Karpas-422 (cell line): ENCODE measurements around a stretch of chr22.

DNA sequence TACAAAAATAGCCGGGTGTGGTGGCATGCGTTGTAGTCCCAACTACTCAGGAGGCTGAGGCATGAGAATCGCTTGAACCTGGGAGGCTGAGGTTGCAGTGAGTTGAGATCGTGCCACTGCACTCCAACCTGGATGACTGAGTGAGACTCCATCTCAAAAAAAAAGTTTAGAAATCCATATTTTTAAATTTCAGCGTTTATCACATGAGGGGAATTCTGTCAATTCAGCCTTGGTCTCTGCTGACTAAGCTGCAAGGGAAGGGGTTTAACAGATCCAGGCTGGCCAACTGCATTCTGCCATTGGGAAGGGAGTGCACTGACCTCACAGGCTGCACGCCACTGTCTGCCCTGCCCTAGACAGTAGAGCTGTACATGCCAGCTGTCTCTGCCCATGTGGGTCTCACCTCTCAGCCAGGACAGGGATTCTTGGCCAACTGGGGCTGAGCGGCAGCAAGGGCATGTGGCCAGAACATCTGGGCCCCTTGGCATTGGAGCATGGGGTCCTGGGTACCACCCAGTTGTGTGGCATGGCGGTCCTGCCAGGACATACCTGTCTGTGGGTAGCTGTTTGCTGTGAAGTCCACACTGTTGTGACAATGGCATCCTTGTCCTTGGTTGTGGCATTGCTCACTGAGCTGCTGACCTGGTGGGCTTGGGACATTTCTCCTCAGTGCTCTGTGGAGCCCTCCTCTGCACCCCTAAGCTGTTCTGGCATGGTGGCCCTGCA lies 46.5 kb downstream of the MED15 start:
- PRO-cap: no peak
- RAMPAGE, long total RNA: no peak

DNA sequence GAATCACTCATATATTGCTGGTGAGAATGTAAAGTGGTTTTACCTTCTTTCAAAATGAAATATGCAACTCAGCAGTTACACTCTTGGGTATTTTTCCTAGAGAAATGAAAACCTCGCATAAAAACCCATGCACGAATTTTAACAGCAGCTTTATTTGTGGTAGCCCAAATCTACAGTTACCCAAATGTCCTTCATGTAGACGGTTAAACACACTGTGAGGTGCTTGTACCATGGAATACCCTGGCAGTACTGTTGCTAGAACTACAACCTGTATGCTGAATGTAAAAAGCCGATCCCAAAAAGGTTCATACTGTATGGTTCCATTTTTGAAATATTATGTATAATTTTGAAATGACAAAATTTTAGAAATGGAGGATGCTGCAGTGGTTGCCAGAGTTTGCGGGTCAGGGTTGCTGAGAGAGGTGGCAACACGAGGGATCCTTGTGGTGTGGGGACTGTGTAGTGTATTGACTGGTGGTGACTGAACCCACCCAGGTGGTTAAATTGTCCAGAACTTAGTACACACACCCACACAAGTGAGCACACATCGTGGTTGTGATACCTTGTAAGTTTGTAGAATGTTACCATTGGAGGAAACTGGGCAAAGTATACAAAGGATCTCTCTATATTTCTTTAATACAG lies 55.8 kb downstream of the MED15 start:
- PRO-cap: no peak
- RAMPAGE, long total RNA: no peak

GRCh38 chr22:20605978-20606312 lies 98.5 kb downstream of the MED15 start:
- PRO-cap: no peak
- RAMPAGE, long total RNA: no peak

GRCh38 chr22:20776400-20777012 lies 2.6 kb downstream of the SERPIND1 start:
- PRO-cap: no peak
- RAMPAGE, long total RNA: no peak

DNA sequence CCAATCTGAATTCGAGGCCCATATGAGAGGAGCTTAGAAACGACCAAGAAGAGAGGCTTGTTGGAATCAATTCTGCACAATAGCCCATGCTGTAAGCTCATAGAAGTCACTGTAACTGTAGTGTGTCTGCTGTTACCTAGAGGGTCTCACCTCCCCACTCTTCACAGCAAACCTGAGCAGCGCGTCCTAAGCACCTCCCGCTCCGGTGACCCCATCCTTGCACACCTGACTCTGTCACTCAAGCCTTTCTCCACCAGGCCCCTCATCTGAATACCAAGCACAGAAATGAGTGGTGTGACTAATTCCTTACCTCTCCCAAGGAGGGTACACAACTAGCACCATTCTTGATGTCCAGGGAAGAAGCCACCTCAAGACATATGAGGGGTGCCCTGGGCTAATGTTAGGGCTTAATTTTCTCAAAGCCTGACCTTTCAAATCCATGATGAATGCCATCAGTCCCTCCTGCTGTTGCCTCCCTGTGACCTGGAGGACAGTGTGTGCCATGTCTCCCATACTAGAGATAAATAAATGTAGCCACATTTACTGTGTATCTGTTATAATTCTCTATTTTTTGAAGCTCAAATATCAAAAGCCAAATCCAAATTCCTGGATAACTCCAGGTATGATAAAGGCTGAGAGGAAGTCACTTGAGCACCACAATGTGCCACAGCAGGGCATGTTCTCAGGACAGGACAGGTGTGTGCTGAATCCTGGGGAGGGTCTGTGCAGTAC lies 13.4 kb downstream of the SERPIND1 start:
- PRO-cap: no peak
- RAMPAGE, long total RNA: no peak

DNA sequence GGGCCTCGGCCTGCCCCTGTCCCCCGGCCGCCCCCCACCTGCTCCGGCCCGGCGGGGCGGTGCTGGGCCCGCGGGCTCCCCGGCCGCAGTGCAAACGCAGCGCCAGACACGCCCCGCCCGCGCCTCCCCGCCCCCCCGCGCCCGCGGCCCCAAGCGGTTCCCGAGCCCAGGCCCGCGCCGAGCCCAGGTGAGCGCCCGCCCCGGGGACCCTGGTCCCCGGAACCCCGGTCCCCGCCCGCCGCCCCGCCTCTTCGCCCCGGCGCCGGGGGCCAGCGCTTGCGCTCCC lies 2.1 kb upstream of the AIFM3 start:
- PRO-cap: no peak
- RAMPAGE, long total RNA: no peak

DNA sequence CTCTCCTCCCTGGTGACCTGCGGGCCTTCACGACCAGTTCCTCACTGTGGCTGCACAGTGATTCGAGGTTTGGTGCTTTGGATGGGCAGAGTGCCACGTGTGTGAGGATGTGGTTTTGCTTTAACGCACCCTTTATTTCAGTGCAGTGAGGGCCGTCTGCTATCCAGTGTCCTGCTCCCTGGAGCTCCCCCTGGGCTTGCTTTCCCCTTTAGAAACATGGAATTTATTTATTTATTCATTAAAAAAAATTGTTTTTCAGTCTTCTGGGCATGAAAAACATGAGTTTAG lies 7.7 kb downstream of the LZTR1 start:
- PRO-cap: no peak
- RAMPAGE, long total RNA: no peak

DNA sequence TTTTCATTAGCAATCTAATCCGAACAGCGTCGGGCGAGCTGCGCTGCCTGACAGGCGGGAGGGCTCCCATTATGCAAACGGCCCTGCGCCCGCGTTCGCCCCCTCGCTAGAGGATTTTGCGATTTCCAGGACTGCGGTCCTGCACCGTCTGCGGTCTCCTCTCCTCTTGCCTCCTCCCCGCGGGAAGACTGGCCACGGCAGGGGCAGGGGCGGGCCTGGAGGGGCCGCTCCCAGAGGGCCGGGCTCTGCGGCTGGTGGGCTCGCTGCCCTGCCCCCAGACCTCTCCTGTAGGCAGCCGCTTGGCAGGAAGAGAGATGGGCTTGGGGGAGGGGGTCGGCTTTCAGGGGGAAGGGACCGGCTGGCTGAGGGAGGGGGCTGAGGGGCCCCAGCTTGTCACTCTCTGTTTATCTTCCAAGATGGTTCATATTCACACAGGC lies 738 bp downstream of the HIC2 start:
- PRO-cap: no peak
- RAMPAGE, long total RNA: no peak

GRCh38 chr22:21591423-21592192 lies 24.1 kb downstream of the UBE2L3 start:
- PRO-cap: no peak
- RAMPAGE, long total RNA: no peak

DNA sequence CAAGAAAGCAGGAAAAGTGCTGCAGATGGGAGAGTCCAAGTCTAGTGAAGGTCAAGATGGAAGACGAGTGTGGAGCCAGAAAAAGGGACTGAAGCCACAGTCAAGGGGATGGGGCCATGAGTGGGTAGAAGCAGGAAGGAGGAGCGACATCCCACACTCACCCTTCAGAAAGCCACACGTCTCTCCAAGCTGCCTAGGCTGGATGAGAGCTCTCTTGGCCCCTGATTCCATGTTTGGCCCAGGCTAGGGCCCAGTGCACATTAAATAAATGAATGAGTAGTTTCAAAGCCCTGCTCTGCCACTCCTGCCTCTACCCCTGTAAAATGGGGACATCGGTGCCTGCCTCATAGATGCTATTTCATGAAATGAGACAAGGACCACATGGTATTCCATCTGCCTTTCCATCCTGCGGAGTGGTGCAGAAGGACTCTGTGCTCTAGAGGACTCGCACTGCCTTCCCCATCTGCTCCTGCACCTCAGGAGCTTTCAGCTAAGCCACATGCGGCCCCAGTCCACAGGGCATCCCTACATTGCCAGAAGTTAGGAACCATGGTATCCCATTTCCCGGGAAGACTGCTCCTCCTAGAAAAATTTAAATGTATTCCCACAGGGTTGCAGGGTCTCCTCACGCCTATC lies 2.8 kb downstream of the YDJC start:
- PRO-cap: no peak
- RAMPAGE, long total RNA: no peak

GRCh38 chr22:21758739-21759905 lies 23.5 kb upstream of the YPEL1 start:
- PRO-cap: no peak
- RAMPAGE, long total RNA: no peak

DNA sequence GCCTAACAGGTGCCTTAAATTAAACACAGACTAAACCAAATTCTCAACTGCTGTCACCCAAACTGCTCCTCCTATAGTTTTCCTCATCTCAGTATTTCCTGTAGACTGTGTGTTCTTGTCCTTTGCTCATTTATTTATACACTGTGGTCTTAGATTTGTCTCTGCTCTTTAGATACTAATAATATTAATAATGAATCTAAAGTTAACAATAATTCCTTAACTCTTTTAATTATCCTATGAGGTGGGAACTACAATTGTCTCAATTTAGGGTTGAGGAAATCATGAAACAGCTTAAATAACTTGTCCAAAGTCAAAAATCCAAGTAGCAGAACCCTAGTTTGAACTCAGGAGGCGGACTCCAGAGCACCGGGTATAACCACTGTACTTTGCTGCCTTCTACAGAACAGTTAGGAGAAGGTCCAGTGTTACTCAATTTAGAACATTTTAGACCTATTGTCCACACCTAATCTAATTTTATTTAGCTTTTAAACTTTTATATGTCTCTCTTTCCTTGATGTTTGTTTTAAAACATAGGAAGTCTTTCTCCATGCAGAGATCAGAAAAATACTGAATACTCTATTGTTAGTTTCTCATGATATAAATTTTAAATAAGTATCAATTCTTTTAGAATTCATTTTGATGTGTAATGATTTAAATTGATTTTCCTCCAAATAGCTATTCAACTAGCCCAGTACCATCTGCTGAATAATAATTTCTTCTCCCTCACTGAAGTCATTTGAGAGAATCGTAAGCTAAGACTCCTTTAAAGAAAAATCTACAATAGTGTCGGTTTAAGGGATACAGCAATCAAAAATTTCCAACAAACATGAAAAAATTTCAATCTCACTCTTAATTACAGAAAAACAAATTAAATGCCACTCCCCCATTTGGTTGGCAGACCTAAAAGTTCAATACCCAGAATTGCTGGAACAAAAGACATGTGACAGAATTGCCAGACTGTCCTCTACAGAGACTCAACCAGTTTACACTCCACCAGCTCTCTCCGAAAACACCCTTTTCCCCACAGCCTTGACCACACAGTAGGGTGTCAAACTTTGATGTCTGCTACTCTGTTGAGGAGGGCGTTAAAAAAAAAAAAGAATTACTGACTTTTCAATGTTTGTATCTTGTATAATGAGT lies 44.2 kb upstream of the YPEL1 start:
- PRO-cap: no peak
- RAMPAGE, long total RNA: no peak

DNA sequence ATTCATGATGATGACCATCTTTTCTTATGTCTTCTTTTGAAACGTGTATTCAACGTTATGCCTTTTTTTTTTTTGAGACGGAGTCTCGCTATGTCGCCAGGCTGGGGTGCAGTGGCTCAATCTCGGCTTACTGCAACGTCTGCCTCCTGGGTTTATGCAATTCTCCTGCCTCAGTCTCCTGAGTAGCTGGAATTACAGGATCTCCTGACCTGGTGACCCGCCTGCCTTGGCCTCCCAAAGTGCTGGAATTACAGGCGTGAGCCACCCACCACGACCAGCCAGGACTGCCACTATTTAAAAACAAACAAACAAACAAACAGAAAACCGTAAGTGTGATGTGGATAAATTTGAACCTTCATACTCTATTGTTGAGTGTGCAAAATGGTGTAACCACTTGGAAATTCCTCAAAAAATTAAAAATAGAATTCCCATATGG lies 56.7 kb downstream of the MAPK1 start:
- PRO-cap: no peak
- RAMPAGE, long total RNA: no peak

- PRO-cap: no peak
- RAMPAGE, long total RNA: no peak
Observed at GRCh38 chr22:21842951-21843864, 24.2 kb downstream of the MAPK1 start.

DNA sequence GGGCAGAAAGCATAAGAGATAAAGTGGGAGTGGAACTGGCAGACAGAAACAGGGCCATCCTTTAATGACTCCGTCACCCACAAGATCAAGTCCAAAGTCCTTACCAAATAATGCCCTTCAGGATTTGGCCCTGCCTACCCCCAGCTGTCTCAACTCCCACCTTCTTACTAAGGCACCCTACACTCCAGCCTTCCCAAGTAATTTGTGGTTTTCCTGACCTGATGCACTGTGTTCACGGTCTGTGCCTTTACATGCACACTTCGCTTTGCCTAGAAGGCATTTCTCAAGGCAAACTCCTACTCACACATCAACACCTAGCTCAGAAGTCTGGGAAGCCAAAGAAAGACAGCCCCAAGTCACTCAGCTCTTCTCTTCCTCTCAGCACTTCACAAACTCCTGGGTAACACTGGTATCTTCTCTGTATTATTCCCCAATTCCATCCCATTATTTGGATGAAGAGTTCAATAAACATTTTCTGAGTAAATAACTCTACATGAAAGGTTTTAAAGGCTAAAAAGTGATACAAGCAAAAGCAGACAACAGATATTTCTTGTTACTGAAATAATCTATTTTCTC lies 5.9 kb downstream of the MAPK1 start:
- PRO-cap: no peak
- RAMPAGE, long total RNA: no peak

DNA sequence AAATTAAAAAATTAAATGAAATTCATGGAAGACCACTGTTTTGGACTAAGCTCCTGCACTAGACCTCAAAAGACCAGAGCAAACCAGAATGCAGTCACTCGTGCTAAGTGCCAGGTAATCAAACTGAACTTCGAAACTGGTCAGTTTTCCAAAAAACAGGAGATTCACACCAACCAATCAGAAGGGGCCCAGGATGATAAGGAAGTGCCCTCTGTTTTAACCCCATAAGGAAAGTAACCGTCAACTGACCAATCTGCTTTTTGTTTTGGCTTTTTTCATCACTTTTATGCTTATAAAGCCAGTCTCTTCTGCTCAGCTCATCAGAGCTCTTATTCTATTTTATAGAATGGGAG lies 10.0 kb upstream of the TOP3B start:
- PRO-cap: no peak
- RAMPAGE, long total RNA: no peak

- PRO-cap: no peak
- RAMPAGE, long total RNA: no peak
Observed at GRCh38 chr22:22117815-22118535, 126.6 kb upstream of the VPREB1 start.

DNA sequence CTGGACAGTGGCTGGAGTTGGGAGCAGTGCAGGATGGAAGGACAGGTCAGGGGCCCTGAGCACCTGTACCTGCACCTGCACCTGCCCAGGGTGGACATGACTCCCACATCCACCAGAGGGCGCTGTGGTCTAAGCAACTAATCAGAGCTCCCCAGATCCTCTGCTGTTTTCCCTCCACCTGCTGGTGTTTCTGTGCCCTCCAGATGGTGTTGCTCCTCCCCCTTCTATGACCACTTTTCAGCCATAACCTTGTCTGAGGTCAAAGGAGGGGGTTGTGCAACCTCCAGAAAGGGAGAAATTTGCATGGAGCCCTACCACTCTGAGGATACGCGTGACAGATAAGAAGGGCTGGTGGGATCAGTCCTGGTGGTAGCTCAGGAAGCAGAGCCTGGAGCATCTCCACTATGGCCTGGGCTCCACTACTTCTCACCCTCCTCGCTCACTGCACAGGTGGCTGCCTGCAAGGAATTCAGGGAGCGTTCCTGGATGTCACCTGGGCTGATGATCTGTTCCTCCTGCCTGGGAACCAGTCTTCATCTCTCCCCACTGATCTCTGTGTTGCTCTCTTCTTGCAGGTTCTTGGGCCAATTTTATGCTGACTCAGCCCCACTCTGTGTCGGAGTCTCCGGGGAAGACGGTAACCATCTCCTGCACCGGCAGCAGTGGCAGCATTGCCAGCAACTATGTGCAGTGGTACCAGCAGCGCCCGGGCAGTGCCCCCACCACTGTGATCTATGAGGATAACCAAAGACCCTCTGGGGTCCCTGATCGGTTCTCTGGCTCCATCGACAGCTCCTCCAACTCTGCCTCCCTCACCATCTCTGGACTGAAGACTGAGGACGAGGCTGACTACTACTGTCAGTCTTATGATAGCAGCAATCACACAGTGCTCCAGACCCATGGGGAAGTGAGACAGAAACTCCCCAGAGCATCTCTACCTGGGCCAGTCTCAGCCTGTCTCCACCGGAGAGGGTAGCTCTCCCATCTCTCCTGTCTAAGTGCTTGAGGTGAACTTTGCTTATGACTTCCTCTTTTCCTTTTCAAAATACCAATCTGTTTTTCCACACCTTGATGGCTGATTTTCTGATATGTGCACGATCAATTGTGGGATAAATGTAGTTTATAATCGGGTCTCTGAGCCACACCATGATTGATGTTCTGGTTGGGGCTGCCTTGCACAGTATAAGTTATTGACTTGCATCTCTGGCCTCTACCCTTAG lies 48.8 kb upstream of the VPREB1 start:
- PRO-cap: no peak
- RAMPAGE, long total RNA: no peak

DNA sequence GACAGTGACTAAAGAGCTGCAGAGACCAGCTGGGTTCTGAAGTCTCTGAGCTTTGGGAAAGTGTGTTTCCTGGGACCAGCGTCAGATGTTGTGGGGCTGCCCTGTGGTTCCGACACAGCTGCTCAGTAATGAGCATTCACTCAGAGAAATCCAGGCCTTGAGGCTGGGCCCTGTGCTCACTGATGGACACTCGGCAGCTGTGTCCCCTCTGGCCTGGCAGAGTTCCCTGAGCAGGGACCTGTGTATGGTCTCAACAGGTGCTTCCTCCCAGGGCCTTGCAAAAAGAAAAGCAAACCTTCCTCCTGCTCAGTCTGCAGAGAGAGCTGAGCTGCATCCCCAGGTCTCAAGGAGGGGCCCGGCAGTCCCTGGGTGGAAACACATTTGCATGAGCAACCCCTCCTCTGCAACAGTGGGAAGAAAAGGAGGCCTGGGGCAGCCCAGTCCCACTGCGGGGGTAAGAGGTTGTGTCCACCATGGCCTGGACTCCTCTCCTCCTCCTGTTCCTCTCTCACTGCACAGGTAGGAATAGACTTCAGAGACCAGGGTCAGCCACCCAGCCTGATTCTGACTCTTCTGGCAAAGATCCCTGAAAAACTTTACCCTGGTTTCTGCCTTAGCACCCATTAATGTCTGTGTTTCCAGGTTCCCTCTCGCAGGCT lies 131.1 kb downstream of the VPREB1 start:
- PRO-cap: no peak
- RAMPAGE, long total RNA: no peak

GRCh38 chr22:22397161-22397762 lies 111.3 kb downstream of the ZNF280B start:
- PRO-cap: no peak
- RAMPAGE, long total RNA: no peak